Retinal pigment epithelial cell (primary cell): ENCODE measurements around a stretch of chr2.

DNA sequence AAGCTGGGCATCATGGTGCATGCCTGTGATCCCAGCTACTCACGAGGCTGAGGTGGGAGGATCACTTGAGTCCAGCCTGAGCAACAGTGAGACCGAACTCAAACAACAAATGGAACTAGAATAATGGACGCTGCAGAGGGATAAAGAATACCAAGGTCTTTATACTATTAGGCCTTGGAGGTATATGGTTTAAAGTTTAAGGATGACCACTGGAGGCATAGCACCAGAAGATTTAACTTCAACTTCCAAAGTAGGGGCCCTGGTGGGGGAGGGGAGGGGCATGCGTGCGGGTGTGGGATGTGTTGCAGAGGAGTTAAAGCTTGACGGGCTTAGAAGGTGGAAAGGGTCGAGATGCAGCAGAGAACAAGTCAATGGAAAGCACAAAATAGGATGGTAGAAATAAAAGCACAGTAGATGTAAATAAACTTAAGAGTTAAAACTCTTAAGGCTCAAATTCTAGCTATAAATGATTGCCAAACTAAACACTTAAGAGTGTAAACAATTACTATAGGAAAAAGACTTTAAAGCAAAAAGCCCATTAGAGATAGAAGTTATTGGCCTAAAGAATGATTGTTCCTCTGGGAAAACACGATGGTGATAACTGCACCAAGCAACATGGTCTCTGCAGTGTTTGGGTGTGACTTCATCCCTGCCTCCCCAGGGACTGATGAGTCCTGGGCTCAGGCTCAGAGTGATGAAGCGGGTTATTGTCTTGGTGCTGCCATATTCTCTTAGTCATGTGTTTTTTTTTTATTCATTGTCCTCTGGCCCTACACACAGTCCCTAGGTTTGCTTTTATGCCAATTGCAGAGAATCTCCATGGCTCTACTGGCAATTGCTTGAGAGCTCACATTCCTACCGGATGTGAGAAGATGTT lies 12.9 kb downstream of the RRM2 start:
- RRBS, result no CpG with 5 or more reads among the region's 10 CpGs

- RRBS, result 83% methylated on average over 2 of the region's 26 CpGs
Observed at GRCh38 chr2:10267566-10268263, 35.0 kb upstream of the HPCAL1 start.

DNA sequence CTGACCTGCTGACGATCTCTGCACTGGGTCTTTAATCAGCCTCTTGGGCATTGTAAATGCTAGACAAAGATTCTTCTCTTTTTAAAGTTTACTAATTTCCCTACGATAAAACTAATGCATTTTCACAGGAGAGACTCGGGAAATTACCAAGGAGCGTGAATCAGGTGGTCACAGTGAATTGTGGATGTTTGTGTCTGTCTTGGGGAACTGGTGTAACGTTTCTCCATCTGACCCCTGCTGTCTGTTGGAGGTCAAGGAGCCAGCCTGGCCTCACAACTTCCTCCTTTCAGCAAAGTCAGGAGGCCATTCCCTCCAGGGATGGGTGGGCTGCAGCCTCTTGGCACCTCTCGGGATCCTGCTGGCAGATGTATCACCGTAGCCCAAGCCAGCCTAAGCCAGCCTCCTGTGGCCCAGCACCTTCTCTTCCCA lies 30.4 kb downstream of the HPCAL1 start:
- RRBS, result no CpG with 5 or more reads among the region's 7 CpGs

GRCh38 chr2:10368381-10369075 lies 65.8 kb downstream of the HPCAL1 start:
- RRBS, result 96% methylated on average over 3 of the region's 25 CpGs

DNA sequence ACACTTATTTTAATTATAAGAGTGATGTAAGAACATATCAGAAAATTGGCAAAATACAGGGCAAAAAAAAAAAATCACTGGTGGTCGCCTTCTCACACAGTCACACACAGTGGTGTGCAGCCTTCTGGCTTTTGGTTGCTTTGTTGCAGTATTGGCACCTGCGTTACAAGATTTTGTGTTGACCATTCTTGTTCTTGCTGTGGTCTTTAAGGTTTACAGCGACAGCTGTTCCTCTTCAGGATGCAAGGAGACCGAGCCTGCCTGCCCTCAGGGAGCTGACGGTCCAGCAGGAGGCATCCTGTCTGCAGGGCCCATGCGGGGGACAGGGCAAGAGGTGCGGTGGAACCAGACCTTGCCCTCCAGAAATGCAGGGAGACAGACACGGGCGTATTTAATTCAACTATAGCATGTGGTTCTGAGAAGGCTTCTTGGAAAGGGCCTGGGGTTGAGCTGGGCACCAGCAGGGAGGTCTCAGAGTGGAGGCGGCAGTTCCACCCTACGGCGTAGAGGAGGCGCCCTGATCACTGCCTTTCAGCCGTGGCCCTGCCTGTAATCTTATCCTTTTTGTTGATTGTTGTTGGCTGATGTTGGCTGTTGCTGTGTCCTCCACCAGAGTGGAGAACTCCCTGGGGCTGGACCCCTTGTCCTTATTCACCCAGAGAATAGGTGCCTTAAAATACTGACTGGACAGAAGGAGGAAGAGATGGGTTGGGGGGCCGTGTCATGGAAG lies 71.7 kb downstream of the HPCAL1 start:
- RRBS, result no CpG with 5 or more reads among the region's 15 CpGs

DNA sequence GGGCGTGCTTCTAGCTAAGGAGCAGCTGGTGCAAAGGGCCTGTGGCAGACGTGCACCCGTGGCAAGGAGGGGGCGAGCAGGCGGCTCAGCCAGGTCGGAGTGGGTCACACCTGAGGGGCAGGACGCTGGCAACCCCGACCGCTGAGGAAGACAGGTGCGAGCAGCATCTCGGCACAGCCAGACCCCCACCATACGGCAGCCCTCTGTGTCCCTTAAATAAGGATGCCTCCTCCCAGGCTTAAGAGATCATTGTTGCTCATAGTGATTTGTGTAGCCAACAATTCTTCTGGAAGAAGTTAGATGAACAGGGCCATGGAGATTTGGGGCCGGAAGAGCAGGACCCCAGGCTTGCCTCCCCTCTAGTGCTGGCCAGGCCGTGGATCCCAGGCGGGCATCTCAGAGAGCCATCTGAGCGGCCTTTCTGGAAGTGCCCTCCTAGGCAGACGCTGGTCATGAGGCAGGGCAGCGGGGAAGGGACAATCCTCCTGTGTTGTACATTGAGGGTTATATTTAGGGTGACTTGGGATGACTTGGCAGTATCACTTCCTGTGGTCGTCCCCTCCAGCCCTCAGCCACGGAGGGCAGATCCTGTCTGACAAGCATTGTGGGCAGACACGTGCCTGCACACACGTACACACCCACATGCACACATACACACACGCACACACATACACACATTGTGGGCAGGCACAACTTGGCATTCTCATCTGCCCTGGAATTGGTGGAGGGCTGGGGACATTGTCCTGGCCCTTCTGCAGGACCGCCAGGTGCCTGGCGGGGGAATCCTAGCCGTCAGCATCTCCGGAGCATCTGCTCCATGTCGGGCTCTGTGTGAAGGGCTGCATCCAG lies 47.8 kb downstream of the ODC1 start:
- RRBS, result 95% methylated on average over 2 of the region's 28 CpGs

- RRBS, result 96% methylated on average over 6 of the region's 20 CpGs
Observed at GRCh38 chr2:10406451-10407153, 41.5 kb downstream of the ODC1 start.

GRCh38 chr2:10499211-10499711 lies 51.1 kb upstream of the ODC1 start:
- RRBS, result no CpG with 5 or more reads among the region's 12 CpGs

GRCh38 chr2:10877773-10878370 lies 33.9 kb upstream of the KCNF1 start:
- RRBS, result no CpG with 5 or more reads among the region's 17 CpGs

DNA sequence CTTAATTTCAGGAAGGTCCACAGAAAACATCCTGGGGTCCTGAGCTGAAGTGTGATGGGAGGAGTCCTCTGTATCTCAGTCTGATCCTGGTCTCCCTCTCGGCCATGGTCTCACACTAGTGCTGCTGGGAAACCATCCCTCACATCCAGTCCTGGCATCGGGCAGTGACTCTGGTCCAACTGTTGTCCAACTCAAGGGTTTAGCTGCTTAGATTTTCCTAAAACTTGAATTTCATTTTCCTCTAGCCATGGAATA lies 27.0 kb upstream of the KCNF1 start:
- RRBS, result no CpG with 5 or more reads among the region's 2 CpGs

GRCh38 chr2:11154041-11155126 lies 883 bp upstream of the SLC66A3 start:
- RRBS, result 26% methylated on average over 14 of the region's 51 CpGs

DNA sequence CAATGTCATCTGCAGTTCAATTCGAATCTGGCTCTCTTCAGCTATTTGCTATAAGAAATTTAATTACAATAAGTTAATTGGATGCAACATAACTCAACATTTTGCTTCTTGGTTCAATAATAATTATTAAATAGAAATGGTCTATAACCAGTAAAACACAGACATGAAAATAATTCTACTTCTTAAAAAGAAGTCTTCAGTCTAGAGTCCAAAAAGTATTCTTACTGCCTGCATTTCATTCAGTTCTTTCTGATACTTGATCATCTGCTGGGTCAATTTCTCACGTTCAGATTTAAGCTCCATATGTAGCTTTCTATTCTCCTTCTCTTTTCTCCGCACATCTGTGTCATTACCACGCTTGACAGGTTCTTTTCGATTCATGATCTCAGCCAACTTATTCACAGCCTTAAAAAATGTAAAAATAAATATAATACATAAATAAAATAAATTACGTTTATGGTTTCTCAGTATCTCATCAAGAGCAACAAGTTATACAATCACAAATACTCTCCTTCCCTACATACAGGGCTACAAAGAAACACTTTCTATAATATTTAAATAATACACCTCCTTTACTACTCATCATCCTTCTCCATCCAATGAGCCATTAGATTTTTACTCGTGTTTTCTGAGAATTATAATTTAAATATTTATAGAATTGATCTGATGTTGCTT lies 42.2 kb downstream of the SLC66A3 start:
- RRBS, result no CpG with 5 or more reads among the region's 7 CpGs

DNA sequence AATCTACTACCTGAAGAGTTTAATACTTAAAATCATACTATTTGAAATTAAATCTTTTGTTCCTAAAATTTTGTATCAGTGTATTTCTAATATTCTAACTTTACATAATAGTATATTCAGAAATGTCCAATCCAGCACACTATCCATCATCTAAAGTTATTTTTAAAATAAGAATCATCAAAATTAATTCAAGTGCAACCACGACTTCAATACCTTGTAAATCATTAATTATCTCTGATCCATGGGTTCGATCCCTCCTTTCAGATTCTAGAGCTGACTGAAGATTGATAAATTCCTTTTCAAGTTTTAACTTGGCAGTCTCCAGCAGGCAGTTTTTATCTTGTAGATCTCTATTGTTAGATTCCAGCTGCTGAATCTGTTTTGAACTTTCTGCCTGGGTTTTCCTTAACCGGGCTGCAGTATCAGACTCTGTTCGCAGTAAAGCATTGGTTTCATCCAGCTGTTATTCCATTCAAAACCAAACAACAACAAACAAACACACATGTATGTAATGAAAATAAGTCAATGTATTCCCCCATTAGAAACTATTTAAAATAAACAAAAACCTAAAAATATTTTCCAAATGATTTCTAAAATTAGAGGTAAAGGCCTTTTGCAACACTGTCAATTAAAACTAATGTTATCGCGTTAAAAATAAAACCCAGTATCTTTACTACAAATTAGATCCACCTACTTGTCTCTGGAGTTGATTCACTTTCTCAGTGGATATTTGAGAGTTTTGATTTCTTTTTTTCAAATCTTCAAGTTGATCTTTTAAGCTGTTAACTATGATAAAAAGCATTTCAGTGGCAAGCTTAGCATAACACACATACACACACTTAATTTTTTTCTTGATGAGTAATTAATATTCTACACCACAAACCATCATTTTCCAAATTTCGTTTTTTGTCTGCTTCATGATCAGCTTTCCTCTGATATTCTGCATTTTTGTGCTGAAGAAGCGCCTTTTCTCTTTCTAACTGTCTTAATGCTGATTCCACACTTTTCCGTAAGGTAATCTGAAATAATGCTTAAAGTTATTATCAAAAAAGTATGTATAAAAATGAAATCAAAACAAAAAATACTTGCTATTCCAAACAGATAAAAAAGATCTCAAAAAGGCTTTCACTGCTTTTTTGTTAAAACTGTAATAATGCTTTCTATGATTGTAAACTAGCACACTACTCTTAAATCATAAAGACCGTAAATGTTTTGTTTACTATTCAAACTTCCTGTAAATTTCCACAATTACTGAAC lies 59.8 kb downstream of the SLC66A3 start:
- RRBS, result no CpG with 5 or more reads among the region's 10 CpGs

GRCh38 chr2:11216086-11216287 lies 60.7 kb downstream of the SLC66A3 start:
- RRBS, result no CpG with 5 or more reads among the region's 1 CpG

DNA sequence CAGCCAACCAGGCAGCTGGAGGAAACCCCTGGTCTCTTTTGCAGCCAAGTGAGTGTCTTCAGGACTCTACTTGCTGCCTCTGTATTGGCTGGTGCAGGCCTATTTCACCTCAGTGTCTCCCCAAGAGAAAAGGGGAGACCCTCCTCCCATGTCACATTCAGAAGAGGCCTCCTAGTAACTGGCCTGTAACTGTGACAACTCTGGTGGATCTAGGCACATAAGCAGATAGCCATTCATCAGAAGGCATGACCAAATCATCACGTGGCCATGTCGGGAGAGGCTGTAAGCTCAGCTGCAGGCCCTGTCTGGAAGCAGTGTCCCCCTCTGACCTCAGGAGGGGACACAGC lies 20.8 kb upstream of the ROCK2 start:
- RRBS, result no CpG with 5 or more reads among the region's 2 CpGs

- RRBS, result no CpG with 5 or more reads among the region's 3 CpGs
Observed at GRCh38 chr2:11385756-11386206, 41.3 kb upstream of the ROCK2 start.

- RRBS, result no CpG with 5 or more reads among the region's 9 CpGs
Observed at GRCh38 chr2:11386207-11386695, 41.8 kb upstream of the ROCK2 start.

DNA sequence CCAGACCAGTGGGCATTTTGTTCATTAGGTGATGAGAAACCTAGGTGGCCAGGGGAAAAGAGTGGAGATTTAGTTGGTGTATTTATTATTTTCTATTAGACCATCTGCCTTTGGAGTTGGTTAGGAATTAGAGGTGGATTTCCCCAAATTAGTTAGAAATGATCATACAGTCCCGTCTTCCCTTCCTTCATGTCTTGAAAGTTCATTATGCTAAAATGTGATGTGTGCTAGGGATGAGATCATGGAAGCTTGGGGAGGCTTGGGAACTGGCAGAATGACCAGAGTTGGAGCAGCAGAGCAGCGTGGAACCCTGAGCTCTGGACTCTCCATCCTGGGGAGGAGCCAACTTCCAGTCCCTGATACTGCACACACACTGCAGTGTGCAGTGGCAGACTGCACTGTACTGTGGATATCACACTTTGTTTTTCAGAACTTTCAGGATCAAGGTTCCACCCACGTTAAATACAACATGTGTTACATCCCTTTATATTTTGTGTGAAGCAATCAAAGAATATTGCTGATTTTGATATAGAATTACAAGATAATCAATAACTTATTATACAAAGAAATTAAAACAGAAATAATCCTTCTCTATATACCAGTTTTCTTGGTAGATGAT lies 27.3 kb upstream of the GREB1 start:
- RRBS, result no CpG with 5 or more reads among the region's 3 CpGs

GRCh38 chr2:11540339-11540885 lies 6.6 kb downstream of the GREB1 start:
- RRBS, result no CpG with 5 or more reads among the region's 7 CpGs

DNA sequence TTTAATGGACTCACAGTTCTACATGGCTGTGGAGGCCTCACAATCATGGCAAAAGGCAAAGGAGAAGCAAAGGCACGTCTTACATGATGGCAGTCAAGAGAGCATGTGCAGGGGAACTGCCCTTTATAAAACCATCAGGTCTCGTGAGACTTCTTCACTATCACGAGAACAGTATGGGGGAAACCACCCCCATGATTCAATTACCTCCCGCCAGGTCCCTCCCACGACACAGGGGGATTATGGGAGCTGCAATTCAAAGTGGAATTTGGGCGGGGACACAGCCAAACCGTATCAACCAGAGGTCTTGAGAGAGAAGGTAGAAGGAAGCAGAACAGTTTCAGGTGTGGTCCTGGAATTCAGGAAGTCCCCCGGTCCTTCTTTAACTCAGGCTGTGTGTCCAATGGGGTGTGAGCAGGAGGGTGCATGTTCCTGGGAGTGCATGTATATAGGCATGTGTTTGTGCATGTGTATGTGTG lies 46.2 kb downstream of the GREB1 start:
- RRBS, result no CpG with 5 or more reads among the region's 8 CpGs